Gastroesophageal sphincter (tissue), 4 donors: Measurements from ENCODE around the gene ACKR4.

- PRO-cap = bidirectional peak, plus-strand start at chr3:129615086, minus-strand start at chr3:129614967
- RAMPAGE, long total RNA, 4 experiments = no peak in any of the 4 experiments
Measured at GRCh38 chr3:129614748-129615400, 8.4 kb upstream of the PLXND1 start.

- PRO-cap = no peak
- RAMPAGE, long total RNA, 4 experiments = no peak in any of the 4 experiments
Measured at GRCh38 chr3:129892576-129893260, 793 bp downstream of the TMCC1 start.

DNA sequence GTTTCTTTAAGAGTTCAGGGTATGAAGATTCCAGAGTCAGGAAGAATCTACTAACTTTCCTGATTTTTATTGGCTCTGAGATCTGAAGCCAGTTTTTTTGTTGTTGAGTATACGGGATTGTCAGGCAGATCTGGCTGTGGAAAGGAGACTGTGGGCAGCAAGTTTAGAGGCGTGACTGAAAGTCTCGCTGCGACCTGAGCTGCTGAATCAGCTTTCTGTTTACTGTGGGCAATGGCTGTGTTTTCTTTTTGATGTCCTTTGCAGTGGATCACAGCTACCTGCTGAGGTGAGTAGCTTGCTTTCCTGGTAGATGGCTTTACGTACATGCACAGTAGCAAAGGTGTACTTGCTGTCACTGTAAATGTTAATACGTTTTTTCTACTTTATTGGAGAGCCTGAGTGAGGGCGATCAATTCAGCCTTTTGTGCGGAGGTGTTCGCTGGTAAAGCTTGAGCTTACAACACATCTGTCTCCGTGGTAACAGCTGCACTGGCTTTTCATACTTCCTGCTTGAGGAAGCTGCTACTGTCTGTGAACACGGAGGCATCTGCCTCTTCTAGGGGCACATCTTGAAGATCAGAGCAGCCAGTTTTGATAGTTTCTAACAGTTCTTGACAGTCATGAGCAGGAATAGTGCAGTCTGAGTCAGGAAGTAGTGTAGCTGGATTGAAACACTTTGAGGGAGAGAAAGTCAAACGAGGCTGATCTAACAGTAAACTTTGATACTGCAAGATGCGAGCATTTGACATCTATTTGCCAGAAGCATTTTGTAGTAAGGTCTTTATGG lies 97.9 kb downstream of the ALG1L2 start:
- PRO-cap = no peak
- RAMPAGE, long total RNA, 4 experiments = no peak in any of the 4 experiments

DNA sequence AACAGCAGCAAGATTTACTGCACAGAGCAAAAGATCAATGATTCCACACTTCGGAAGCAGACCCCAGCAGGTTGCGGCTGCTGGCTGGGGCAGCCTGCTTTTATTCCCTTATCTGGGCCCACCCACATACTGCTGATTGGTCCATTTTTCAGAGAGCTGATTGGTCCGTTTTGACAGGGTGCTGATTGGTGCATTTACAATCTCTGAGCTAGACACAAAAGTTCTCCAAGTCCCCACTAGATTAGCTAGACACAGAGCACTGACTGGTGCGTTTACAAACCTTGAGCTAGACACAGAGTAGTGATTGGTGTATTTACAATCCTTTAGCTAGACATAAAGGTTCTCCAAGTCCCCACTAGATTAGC lies 67.4 kb upstream of the PIK3R4 start:
- PRO-cap = no peak
- RAMPAGE, long total RNA, 4 experiments = no peak in any of the 4 experiments

DNA sequence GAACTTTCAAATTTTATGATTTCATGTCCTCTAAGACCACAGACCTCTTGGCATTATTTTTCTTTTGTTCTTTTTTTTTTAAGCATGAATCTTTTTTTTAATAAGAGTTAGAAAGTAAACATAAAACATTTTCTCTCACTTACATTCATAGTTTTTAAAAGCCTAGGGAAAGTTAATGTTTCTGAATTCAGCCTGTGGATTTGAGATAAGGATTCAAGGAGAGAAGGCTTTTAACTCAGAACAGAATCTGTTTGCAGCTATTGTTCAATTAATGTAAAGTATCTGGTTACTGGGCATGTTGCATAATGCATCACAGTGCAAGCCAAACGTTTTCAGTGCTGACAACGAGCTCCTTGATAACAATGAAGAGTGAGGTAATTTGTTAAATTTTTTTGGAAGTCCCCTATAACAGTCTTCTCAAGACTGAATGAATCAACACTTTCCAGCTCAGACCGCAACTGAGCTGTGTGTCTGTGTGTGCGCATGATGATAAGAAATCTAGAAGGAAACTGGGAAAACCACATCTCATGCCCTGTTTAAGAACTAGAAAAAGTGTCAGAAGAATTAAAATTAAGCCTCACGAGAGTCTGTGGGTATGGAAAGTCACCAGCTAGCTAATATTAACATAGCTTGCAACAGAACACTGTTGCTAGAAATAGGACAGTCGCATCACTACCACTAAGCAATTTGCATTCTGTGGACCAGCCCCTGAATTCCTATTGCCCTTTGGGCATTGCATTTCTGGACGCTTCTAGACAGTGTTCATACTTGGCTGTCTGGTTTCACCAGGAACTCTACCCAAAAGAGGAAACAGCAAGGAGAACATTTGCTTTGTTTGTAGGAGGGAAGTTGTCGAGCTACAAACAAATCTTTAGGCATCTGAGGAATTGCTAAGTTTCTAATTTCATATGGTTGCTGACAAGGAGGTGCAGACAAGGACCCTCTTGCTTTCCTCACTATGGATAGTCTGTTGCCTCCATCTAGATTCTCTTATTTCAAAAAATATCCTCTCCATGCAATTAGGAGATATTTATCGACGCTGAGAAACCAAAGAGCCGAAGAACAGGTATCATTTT lies 43.7 kb upstream of the ATP2C1 start:
- PRO-cap = no peak
- RAMPAGE, long total RNA, 4 experiments = no peak in any of the 4 experiments

GRCh38 chr3:131360935-131361508 lies 20.6 kb upstream of the NUDT16 start:
- PRO-cap = no peak
- RAMPAGE, long total RNA, 4 experiments = no peak in any of the 4 experiments

DNA sequence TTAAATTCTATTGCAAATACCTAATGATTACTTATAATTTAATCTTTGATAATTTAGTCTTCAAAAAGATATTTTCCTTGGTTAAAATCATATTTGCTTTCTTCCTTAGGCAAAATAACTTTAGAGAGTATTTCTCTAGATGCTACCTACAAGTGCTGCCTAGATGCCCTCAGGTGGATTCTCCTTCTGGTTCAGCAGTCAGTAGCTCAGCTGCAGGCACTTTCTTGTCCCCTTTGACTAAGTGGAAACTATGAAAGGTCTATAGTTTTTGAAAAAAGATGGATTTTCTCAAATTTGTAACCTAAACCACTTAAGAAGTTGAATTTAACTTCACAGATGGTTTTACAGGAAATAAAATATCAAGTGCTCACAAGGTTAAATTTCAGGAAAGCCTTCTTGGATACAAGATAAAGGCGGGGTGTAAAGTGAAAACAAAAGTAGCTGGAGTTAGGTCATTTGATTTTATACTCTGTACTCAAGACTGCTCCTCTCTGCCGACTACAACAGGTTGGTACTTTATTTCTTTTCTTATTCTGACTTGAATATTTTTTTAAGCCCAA lies at the start of gene ACKR4:
ACKR4 (plus strand) TSS at position 454 of the 560 bp plus-strand sequence.
- PRO-cap = no peak
- RAMPAGE, long total RNA, 4 experiments = no peak in any of the 4 experiments

DNA sequence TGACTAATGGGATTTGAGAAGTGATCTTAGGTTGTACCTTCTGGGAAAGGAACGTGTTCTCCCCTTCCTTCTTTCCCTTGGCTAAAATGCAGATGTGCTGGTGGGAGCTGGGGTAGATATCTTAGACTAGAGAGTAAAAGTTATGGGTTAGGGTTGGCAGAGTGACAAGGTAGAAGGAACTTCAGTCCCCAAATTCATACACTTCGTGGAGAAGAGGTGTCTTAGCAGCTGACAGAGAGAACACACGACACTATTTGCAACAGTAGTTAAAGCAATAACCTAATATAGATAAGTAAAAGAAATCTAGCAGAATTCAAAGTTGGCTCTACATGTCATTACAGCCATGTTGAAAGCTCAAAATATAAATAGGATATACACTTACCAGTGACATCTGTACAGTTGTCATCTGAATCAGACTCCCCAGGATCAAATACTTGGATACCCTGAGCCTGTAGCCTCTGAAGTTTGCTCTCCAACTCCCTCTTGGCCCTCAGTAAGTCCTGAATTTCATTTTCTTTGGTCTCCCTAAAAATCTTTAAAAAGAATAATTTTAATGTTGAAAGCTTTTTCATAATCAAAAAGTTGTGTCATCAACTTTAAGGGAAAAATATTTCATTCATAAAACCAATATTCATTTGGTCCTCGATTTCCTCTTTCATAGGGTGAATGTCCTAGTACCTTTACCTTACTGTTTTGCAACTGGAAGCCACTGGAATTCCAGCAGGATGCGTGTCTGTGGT lies 3.4 kb downstream of the NPHP3 start:
- PRO-cap = no peak
- RAMPAGE, long total RNA, 4 experiments = no peak in any of the 4 experiments

DNA sequence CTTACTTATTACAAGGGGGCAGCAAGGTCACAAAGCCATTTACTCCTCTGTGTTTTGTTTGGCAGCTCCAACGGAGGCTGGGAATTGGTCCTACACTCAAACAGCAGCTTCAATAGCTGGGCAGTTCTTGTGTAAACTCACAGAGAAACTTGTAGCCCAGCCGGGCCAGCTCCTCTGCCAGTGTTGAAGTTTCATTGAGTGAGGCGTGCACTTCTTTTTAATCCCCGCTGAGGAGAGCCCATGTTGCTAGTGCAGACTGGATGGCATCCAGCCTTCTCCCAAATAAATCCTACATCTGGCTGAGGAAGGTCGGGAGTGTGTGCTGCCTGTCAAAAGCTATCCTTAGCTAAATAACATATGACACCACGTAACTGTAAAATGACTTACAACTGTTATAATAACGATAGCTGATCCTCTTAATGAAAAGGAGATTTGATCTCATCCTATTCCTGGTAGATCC lies 59.6 kb downstream of the BFSP2 start:
- PRO-cap = bidirectional peak, plus-strand start at position 180 of the sequence, minus-strand start at position 192 of the sequence
- RAMPAGE, long total RNA, 4 experiments = no peak in any of the 4 experiments

GRCh38 chr3:133824298-133824933 lies 18.8 kb downstream of the SRPRB start:
- PRO-cap = no peak
- RAMPAGE, long total RNA, 4 experiments = no peak in any of the 4 experiments

- PRO-cap = no peak
- RAMPAGE, long total RNA, 4 experiments = no peak in any of the 4 experiments
Measured at GRCh38 chr3:133947954-133948189, 52.2 kb upstream of the RAB6B start.

GRCh38 chr3:133949329-133949835 lies 53.7 kb upstream of the RAB6B start:
- PRO-cap = no peak
- RAMPAGE, long total RNA, 4 experiments = no peak in any of the 4 experiments

GRCh38 chr3:134019707-134020677 lies 9.7 kb downstream of the SLCO2A1 start:
- PRO-cap = no peak
- RAMPAGE, long total RNA, 4 experiments = no peak in any of the 4 experiments

GRCh38 chr3:134027376-134028117 lies 2.2 kb downstream of the SLCO2A1 start:
- PRO-cap = no peak
- RAMPAGE, long total RNA, 4 experiments = no peak in any of the 4 experiments

DNA sequence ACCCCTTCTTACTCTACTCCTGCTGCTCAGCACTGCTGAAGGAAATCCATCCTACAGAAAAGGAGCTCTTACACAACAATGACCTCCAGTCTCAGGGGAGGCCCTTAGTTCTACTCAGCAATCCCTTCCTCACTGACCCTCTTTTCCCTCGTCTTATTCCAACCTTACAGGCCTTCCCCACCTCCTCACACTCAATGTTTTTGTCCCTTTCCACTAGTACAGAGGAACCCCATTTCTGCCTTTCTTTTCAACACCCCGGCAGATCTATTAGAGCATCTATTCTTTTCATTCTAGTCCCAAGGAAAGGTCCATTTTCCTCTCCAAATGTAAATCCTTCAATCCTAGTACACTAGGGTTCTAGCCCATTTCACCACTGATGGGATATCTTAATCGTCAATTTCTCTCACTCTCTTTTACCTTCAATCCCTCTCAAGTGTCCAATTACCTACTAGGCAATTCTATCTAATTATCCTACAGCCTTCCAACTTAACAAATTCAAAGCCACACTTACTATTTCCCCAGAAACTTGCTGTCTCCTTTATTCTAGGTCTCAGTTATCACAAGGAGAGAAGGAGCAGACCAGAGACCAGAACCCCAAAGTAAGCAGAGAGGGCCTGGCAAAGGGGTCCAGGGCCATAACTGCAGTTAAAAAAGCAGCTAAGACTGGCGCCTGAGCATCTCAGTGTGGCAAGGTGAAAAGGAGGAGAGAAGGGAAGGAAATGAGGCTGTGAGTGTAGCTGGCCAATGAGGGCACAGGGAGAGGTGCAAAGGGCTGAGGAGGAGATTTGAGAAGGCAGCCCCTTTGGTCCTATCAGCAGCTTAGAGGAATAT lies 35.9 kb downstream of the RYK start:
- PRO-cap = no peak
- RAMPAGE, long total RNA, 4 experiments = no peak in any of the 4 experiments

DNA sequence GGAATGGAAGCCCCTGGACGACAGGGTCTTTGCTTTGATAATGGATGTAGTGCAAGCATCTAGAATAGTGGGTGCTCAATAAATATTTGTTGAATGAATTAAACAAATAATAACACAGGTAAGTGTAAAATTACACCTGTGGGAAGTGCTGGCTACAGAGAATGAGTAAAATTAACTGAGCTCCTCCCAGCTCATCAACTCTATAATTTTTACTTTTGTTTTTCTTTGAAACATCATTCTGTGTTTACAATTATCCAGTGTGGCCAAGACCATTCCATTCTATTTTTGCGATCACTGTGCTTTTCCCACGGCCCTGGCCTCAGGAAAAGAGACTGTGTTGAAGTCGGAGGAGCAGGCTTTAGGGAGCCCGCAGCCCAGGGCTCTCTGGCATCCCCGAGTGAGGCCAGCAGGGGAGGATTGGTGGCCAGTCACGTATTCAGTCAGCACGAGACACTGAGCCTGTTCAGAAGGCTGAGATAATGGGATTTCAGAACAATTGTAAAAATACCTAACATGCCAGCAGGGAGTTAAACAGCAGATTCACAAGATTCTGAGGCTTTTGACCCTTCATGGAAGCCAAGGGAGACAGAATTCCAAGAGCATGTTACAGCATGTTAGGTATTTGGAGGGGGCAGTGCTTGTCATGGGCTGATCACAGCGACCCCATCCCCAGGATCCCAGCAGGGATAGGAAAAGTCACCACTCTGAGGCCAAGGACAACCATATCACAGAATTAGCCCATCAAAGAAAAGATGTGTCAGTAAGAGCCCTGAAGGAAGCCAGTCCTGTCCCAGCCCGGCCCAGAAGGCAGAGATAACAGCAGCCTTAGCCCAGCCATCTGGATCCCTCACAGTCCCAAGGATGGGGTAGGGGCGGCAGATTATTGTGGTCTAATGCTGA lies 40.7 kb downstream of the AMOTL2 start:
- PRO-cap = bidirectional peak, plus-strand start at position 325 of the sequence, minus-strand start at position 204 of the sequence; bidirectional peak, plus-strand start at position 435 of the sequence, minus-strand start at position 399 of the sequence
- RAMPAGE, long total RNA, 4 experiments = no peak in any of the 4 experiments

- PRO-cap = no peak
- RAMPAGE, long total RNA, 4 experiments = no peak in any of the 4 experiments
Measured at GRCh38 chr3:134350727-134351357, 23.4 kb downstream of the AMOTL2 start.

DNA sequence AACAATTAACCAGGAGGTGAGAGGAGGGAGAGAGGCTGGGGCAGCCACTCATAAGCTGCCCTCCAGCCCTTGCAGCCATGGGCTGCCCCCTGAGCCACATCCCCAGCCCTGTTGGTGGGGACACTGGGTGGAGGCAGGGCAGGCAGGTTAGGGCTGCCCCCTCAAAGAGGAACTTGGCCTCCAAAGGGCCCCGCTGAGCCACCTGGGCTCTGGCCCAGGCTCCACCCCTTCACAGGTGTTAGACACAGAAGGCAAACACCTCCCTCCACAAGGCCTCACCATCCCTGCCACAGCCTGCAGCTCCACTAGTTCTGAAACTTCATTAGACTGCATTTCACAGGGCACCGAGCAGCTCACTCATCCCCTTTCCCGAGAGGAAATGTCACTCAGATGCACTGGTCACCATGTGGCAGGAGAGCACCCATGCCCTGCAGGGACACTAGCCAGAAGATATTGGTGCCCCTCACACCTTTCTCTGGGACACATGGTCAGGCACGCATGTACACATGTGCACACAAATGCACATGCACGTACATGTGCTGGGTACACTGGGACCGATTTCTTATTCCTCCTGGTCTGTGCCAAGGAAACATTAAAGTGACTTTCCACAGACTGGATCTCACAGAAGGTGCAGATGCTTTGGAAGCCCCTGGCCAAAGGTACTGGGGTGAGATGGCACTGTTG lies 20.2 kb downstream of the AMOTL2 start:
- PRO-cap = no peak
- RAMPAGE, long total RNA, 4 experiments = no peak in any of the 4 experiments

DNA sequence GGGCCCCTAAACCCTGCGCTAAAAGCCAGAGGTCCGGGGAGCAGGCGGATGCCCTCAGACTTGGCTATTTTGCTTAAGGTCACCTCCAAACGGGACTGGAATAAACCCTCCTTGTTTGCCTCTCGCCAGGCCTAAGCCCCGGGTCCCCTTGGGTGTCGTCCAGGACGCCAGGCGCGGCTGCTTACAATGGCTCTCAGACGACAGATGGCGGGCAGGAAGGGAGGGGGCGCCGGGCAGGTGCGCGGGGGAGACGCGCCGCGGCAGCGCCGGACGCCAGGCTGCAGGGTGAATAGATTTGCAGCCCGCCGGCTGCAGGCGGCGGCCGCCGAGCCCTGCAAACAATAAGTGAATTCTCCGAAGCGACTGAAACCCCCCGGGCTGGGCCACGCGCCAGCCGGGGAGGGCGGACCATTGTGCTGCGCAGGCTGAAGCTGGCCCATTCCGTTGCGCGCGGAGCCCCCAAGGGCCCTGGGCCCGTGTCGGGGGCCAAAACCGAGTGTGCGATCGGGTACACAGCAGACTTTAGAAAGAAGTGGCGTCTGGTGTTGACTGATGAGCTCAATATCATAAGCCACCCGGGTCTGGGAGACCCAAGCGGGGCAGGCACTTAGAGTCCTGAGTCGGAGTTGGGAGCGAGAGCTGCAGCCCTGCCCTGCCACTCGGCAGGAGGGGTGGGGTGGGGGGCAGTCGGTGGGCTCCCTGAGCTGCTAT lies 32.4 kb upstream of the AMOTL2 start:
- PRO-cap = no peak
- RAMPAGE, long total RNA, 4 experiments = no peak in any of the 4 experiments

GRCh38 chr3:134544309-134544508 lies 58.4 kb downstream of the CEP63 start:
- PRO-cap = no peak
- RAMPAGE, long total RNA, 4 experiments = no peak in any of the 4 experiments